Cardiac ventricle fibroblast (primary cell): ENCODE results near the genes NFASC, TMEM81 and LEMD1.

GRCh38 chr1:204651182-204651653 lies 34.3 kb downstream of the LRRN2 start:
- RAMPAGE, long total RNA = no peak

DNA sequence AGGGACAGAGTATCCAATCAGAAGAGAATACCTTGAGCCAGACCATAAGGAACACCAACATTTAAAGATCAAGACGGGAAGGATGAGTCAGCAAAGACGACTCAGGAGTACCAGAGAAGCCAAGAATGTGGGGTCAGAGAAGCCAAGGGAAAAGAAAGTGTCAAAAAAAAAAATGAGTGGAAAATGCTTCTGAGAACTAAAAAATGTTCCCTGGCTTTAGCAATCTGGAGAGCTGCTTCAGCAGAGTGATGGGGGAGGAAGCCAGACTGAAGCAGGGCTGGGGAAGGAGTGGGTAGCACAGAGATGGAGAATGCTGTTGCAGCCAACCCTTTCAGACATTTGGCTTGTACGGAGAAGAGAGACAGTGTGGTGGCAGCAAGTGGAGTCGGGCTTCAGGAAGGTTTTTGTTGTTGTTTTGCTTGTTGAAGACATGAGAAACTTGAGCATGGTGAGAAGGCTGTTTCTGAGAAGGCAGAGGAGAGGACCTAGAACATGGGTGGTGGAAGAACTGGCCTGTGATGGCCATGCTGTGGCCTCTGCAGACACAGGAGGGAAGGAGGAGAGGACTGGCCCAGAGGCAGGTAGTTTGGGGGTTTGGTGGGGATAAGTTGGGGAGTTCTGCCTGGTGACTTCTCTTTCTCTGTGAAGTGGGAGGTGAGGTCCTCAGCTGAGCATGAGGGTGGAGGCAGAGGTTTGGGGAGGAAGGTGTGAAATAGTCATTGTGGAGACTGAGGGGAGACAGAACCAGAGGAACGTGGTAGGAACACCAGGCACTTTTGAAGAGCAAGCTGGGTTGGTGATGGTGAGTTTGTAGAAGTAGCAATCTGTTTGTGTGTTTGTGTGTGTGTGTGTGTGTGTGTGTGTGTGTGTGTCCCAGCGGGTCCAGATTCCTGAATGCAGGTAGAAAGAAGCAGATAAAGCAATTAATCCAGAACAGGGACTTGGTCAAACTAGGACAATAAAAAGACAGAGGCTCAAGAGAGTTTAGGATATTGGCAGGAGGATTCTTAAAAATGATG lies 14.7 kb downstream of the LRRN2 start:
- RAMPAGE, long total RNA = no peak

DNA sequence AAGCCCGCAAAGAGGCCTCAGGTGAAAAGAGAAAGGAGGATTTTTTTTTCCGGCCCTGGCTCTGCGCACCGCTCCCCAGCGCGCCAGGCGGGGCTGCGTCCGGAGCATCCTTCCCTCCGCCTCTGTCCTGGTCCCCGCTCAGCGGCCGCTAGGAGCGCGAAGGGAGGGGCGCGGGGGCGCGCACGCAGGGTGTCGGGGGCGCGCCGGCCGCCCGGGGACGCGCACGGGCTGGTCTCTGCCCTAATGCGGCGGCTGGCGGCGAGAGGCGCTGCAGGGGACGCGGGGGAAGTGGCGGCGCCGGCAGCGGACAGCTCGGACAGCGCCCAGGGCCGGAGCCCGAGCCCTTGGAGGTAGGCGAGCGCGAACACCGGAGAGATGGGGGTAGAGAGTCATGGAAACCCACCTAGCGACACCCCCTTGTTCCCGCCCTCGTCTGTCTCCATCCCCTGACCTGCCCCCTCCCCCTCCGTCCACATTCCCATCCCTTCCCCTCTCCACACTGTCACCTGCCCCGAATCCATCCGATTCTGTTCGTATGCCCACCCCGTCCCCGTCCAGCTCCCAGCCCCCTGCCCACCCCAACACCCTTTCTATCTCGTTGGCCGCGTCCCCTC lies at the start of gene NFASC:
TSS of gene NFASC (plus strand) at position 220 of the 614 bp plus-strand sequence.
- RAMPAGE, long total RNA = no peak

DNA sequence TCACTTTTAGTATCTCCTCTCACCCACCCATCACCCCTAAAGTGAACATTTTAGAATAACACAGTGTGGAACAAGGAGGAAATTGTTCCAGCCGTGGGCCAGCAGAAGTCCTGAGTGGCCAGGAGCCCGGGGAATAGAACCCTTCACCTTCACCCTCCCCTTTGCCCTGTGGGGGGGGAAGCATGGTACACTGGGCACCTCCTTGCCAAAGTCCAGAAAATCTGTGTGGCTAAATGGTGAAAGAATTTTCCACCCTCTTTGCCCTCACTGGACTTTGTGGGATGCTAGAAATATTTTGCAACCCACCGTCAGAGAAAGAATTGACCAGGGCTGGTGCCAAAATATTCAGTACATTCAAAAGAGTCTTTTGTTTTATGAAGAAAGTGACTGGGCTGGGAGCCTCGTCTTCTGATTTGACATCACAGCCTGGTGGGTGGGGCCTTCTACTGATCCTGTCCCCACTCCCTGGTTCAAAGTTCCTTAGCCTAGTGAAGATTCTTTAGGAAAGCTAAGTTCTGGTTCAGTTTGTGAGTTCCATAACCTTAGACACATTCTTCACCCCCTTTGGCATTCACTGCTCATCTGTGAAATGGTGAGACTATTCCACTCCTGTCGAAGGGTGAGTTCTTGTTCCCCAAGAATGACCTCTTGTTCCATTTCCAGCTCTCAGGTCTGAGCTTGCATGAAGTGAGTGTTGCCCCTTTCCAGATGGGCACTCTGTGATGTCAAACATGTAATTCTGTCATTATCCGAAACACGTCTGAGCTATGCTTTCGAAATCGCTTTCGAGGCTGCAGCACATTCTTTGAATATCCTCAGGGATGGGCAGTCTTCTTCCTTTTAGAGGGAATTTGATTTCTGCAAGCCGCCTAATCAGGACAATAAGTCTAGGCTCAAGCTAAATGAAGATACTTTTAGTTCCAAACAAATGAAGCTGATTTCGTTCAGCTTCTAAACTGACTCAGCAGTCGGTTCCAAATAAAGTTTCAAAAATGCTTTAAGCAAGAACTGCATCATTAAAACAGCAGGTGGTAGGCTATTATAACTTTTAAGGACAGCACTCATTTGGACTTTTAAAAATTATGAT lies 57.1 kb downstream of the NFASC start:
- RAMPAGE, long total RNA = no peak

- RAMPAGE, long total RNA = no peak
Measured at GRCh38 chr1:204959853-204960386, 83.1 kb upstream of the CNTN2 start.

DNA sequence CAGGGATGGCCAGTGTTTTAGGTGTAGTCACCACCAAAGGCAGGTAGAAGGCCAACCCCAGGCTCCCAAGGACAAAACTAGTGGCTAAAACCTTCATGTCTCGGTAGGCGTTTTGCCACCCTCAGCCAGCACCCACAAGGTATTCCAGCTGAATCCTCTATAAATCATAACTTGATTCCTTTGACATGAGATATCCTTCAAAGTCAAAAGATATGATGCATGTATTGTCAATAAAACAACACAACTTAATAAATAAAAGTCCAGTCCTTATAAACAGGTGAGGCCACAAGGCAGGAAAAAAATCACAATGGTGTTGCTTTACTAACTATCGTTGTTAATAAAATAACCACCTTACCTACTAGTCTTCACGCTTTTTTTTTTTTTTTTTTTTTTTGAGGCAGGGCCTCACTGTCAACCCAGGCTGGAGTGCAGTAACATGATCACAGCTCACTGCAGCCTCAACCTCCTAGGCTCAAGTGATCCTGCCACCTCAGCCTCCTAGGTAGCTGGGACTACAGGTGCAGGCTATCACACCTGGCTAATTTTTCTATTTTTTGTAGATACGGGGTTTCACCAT lies at the start of gene TMEM81:
TSS of gene TMEM81 (minus strand) at position 237 of the 577 bp plus-strand sequence.
- RAMPAGE, long total RNA = no peak

DNA sequence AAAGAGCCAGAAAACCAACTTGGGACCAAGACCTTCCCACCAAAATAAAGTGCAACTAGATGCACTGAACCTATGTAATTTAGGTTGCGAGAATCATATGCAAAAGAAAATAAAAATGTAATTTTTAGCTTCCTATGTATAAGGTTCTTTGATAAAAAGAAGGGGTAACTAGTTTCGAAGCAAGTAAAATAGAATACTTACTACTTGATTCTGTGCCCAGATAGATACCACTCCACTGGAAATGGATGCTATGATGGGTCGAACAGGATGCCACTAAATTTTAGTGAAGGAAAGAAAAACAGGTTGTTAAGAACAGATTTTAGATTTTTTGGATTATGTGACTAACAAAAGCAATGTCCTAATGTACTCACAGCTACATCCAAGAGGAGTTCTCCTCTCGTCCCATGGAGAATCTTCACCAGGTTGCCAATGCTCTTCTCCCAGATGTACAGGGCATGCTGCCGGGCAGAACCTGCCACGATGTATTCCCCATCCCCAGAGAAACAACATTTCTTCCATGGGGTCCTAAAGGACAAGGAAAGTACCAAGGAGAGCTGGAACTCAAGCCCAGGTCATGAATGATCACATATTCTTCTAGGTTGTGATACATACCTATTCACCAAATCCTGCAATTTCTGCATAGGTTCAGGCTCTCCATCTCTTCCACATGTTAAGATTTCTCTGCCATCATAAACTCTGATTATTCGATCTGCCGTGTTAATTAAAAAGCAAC lies 15.4 kb upstream of the TMEM81 start:
- RAMPAGE, long total RNA = no peak

GRCh38 chr1:205119646-205120771 lies 1.8 kb downstream of the RBBP5 start:
- RAMPAGE, long total RNA = no peak

DNA sequence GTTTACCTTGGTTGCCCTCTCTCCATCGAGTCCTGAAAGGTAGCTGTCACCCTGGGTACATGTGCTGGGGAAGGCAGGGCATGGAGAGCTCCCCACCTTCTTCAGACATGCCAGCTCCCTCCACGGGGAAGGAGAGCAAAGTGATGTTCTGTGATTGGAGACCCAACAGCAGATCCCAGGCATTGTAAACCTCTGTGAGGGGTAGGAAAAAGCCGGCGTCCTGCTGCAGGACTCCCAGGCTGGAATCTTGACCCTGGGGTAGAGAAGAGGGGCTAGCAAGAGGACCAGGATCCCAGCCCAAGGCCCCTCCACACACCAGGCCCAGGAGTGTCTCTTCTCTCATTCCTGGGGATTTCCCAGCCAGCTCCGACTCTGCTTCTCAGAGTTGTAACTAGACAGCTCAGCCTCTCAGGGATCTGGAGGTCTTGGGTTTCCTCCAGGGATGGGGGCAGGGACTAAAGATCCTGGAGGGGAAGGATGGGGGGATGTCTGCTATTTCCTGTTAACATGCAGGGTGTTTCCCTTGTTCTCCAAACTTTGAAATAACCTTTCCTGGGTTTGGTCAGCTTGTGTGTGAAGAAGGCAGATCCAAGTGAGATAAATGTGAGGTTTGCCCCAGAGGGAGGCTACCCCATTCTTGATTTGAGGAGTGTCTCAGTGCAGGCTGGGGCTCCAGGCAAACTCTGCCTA lies 34.5 kb downstream of the TMCC2 start:
- RAMPAGE, long total RNA = no peak

DNA sequence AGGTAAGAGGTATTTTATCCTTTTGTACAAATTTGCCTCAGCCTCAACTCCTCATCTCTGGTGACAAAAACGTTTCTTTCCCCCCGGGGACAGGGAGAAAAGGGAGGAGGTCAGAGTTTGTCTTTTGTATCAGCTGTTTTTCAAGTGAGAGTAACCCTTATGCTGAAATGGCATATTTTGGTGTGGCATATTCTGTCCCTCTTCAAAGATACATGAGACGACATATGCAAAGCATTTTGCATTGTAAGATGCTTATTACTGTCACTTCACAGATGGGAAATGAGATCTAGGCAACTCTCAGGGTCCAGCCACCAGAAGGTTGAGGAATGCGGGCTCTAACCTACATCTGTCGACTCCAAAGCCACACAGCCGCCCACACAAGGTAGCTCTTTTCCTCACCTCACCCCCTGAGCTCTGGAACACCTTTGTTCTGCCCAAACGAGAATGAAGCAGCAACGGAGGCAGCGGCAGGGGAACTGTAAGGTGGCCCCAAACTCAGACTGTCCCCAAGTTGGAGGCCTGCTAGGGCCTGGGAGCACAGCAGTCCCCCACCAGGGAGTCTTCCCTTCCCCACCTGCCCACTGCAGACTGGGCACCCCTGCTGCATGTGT lies 37.9 kb downstream of the NUAK2 start:
- RAMPAGE, long total RNA = no peak

DNA sequence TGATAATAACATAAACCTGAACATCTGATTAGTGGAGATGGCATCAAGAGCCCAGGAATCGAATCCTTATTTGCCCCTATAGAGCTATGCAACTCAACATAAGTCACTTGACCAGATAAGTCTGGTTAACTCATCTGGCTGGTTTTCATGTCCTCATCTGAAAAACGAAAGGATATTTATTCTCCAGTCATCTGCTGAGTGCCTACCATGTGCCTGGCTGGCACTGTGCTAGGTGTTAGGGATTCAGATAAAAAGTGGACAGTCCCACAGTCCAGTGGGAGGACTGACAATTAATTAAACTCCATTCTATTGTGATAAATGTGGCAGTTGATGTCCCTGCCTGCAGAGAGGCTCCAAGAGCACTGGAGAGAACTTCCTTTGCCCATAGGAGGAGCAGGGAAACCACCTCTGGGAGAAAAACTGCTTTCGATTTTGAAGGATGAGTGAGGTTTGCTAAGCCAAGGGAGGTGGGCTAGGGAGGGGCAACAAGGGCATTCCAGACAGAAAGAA lies 5.4 kb downstream of the NUAK2 start:
- RAMPAGE, long total RNA = no peak

DNA sequence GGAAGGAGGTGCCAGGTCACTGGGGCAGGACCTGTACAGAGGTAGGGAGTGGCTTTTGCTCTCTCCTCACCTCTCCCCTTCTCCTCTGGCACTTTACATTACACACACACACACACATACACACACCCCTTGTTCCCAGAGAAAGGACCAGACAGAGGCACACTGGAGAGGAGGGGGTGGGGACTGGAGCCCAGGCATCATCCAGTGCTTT lies 4.5 kb downstream of the KLHDC8A start:
- RAMPAGE, long total RNA = no peak

GRCh38 chr1:205421584-205422471 lies at the start of gene LEMD1:
TSS of gene LEMD1 (minus strand) at chr1:205422056.
- RAMPAGE, long total RNA = no peak

DNA sequence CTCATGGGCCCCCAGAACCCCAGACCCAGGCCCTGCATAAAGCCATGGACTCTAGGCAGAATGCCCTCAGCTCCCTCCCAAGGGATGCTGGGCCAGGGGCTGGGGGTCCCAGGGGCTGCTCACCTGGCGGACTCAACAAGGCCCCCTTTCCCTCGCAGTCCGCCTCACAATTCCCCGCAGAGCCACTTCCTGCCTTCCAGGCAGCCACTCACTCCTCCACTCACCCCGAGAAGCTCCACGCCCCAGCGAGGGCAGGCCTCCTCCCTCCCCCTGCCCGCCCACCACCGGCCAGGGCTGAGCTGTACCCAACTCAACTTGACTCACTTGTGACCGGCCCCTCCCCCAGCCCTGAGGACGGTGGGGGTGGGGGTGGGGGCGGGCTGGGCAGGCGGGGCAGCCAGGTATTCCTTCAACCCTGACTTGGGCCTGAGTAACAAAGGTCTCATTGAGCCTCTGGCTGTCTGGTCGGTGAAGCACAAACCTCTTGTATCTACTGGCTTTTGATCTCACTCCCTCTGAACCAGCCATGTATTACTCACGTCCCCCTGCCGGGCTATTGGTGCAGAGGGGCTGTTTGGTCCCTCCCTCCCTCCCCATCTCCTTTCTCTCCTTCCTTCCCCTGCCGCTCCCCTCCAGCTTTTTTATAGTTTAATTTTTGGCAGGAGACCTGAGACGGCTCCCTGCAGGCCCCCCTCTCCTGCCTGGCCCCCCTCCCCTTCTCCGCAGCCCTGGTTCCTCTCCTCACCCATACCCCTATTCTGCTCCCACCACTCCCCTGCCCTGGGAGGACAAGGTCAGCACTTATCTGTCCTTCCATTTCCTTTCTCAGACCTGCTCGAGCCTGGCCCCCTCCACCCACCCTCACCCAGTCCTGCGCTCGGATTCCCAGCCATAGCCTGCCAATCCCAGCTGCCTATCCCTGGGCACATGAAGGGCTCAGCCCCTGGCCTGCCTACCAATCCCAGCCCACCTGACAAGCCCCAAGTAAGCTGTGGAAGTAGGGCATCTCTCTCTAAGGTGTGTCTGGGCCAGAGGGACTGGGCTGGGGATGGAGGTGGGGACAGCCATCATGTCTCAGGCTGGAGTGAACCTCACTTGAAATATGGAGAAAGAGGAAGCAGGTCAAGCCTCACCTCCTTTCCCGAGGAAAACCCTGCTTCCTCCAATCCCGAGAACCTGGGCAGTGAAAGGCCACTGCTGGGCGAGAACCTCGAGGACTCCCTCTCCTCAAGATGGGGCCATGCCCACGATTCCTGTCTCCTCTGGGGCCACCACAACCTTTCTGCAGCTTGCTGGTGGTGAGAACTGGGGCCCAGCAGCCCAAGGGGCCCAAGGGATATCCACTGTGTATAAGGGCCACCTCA lies 5.6 kb downstream of the BLACAT1 start:
- RAMPAGE, long total RNA = no peak

- RAMPAGE, long total RNA = no peak
Measured at GRCh38 chr1:205512502-205512873, 8.0 kb downstream of the CDK18 start.

GRCh38 chr1:205528812-205529745 lies 24.6 kb downstream of the CDK18 start:
- RAMPAGE, long total RNA = no peak

- RAMPAGE, long total RNA = no peak
Measured at GRCh38 chr1:205565689-205566318, 3.0 kb upstream of the MFSD4A start.

- RAMPAGE, long total RNA = no peak
Measured at GRCh38 chr1:205620187-205620913, 11.5 kb downstream of the ELK4 start.

DNA sequence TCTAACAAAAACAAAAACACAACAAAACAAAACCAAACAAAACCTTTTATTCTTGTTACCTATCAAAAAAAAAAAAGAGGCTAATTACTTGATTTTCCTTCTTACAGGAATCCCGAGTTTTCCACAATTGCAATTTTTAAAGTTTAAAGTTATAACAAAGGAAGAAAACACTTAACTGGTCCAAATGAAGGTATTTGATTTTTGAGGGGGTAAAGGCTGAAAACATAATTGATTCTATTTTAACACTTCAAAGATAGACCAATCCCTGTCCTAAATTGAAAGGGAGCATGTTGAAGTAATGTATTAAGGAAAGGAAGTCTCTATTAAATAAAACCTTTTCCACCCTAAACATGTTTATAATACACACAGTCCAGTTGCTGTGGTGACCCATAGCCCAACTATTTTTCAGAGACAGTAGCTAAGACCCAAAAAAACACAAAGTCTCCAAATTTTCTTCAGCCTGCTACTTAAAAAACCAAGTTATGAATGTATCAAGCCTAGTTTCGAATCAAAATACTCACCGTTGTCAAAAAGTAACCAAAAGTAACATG lies 1.7 kb downstream of the ELK4 start:
- RAMPAGE, long total RNA = no peak

- RAMPAGE, long total RNA = no peak
Measured at GRCh38 chr1:205677040-205677694, 3.1 kb downstream of the SLC45A3 start.